Karpas-422 (cell line): ENCODE measurements around a stretch of chr17.

DNA sequence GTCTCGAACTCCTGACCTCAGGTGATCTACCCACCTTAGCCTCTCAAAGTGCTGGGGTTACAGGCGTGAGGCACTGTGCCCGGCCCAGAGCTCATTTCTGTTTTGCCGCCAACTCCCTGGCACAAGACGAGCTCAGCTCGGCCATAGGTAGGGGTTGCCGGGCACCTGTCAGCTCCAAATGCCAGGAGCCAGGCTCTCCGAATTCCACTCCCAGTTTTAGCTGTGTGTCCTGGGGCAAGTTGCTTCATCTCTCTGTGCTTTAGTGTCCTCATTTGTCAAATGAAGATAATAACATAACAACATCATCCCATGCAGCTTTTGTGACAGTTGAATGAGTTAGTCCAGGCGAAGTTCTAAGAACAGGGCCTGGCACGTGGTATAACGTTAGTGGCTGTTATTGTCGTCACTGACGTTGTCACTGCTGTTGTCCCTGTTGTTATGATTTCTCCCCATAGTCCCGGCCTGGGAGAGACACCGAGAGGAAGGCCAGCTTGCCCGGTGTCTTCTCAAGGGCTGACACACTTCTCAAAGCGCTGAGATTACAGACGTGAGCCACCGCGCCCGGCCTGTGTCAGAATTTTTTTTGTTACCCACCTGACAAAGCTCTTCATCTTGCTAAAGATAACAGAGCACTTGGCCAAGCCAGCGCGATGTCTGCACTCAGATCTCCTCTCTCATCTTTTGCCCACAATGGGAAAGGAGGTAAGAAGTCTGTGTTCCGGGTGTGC is 30.0 kb downstream of the ABR start:
- PRO-cap, result no peak
- RAMPAGE, long total RNA, result no peak

- PRO-cap, result no peak
- RAMPAGE, long total RNA, result no peak
Measured at GRCh38 chr17:1186716-1187763, 7.3 kb upstream of the ABR start.

- PRO-cap, result no peak
- RAMPAGE, long total RNA, result no peak
Measured at GRCh38 chr17:1279730-1280139, 273 bp downstream of the TRARG1 start.

- PRO-cap, result no peak
- RAMPAGE, long total RNA, result no peak
Measured at GRCh38 chr17:1605595-1606112, 23.0 kb downstream of the SLC43A2 start.

- PRO-cap, result no peak
- RAMPAGE, long total RNA, result no peak
Measured at GRCh38 chr17:1628090-1628209, 684 bp downstream of the SLC43A2 start.

GRCh38 chr17:1661412-1662295 is 12.0 kb upstream of the RILP start:
- PRO-cap, result no peak
- RAMPAGE, long total RNA, result no peak

GRCh38 chr17:1669348-1669876 is 15.3 kb downstream of the PRPF8 start:
- PRO-cap, result no peak
- RAMPAGE, long total RNA, result no peak

DNA sequence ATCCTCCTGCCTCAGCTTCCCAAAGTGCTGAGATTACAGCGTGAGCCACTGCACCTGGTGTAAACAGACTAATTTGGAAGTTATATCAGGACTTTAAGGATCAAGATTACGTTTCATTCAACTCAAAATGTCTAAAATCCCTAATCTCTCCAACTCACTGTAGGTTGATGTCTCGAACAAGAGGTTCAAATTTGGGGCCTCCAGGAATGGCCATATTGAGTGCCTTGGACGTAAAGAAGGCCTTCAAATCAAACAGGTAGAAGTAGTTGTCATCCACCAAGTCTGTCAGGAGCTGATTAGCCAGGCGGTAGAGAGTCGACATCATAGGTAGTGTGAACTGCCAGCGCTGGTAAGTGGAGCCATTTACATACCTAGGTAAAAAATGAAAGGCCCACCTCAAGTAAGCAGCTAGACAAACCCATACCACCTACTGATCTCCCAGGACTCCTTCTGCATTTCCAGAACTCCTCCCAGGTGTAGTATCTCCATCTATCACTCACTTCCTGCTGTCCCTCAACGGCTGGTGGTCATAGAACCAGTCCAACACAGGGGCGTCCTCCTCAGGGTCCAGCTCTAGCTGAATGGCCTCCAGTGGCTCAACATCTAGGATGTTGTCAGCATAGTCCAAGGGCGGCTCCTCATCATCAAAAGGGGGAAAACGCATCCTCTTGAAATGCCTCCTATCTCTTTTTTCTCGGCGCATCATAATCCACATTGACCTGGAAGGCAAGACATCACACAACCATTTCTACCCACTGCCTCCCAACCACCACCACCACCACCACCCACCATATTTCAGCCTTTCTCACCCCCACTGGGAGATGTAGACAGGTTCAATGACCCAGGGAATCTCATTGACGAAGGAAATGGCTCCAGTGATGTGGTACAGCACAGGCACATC is 3.1 kb downstream of the PRPF8 start:
- PRO-cap, result no peak
- RAMPAGE, long total RNA, result no peak

DNA sequence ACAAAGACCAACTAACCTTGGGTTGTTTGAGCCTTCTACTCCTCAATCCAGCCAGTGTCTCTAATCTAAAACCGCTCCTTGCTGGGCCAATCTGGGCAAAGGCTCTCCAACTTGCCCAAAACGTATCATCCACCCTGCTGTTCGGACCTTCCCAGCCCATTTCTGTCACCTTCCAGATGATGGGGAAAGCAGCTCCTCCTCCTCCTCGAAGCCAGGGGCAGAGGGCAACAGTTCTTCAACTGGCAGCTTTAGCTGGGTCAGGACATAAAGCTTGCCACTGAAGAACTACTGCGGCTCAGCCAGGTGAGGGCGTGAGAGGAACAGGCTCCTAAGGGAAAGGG is 3.5 kb upstream of the TLCD2 start:
- PRO-cap, result no peak
- RAMPAGE, long total RNA, result no peak

DNA sequence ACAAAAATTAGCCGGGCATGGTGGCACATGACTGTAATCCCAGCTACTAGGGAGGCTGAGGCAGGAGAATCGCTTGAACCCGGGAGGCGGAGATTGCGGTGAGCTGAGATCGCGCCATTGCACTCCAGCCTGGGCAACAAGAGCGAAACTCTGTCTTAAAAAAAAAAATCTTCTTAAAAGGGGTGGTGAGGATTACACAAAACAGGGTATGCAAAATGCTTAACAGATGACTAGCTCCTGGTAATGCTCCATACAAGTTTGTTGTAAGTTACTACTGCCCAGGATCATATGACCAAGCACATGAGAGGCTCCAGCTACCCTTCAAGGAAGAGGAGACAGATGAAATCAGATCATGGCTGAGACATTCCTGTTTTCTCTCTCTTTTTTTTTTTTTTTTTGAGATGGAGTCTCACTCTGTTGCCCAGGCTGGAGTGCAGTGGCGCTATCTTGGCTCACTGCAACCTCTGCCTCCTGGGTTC is 2.5 kb upstream of the WDR81 start:
- PRO-cap, result no peak
- RAMPAGE, long total RNA, result no peak

GRCh38 chr17:1730669-1731370 is 6.3 kb downstream of the WDR81 start:
- PRO-cap, result no peak
- RAMPAGE, long total RNA, result no peak

DNA sequence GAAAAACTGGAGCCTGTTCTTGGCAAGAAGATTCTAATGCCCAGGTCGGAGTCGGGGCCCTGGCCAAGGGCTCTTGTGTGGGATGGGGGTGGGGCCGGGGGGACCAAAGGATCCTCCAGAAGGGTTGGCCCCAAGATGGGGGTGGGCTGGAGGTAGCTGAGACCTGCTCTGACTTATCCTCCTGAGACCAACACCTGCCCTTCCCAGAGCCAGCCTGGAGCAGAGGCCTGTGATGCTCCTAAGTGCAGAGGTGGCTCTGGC is 292 bp downstream of the SERPINF2 start:
- PRO-cap, result no peak
- RAMPAGE, long total RNA, result no peak

GRCh38 chr17:1746766-1747658 is 4.3 kb downstream of the SERPINF2 start:
- PRO-cap, result no peak
- RAMPAGE, long total RNA, result no peak

- PRO-cap, result no peak
- RAMPAGE, long total RNA, result no peak
Measured at GRCh38 chr17:1796862-1797211, 32.9 kb downstream of the SMYD4 start.

DNA sequence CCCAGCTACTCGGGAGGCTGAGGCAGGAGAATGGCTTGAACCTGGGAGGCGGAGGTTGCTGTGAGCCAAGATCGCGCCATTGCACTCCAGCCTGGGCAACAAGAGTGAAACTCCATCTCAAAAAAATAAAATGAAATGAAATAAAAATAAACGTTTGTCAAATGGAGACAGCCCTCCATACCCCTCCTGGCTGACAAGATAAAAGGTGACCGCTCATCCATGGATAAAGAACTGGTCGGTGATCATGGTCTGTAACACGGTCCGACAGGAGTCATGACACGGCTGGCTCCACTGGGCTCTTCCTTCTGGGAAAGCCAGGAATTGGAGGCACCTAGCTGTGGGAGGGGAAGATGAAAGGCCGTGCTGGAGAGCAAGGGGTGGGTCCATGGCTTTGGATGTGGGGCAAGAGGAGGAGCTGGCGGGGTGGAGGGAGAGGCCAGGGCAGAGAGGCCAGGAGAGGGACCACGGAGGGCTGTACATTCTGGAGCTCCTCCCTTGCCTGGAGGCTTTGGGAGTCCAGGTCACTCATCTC is 13.9 kb downstream of the RTN4RL1 start:
- PRO-cap, result no peak
- RAMPAGE, long total RNA, result no peak

GRCh38 chr17:2011665-2012248 is 13.4 kb downstream of the RTN4RL1 start:
- PRO-cap, result no peak
- RAMPAGE, long total RNA, result no peak

DNA sequence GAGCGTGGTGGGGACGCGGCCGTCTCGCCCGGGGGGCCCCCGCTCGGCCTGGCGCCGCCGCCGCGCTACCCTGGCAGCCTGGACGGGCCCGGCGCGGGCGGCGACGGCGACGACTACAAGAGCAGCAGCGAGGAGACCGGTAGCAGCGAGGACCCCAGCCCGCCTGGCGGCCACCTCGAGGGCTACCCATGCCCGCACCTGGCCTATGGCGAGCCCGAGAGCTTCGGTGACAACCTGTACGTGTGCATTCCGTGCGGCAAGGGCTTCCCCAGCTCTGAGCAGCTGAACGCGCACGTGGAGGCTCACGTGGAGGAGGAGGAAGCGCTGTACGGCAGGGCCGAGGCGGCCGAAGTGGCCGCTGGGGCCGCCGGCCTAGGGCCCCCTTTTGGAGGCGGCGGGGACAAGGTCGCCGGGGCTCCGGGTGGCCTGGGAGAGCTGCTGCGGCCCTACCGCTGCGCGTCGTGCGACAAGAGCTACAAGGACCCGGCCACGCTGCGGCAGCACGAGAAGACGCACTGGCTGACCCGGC is 2.9 kb downstream of the HIC1 start:
- PRO-cap, result no peak
- RAMPAGE, long total RNA, result no peak

GRCh38 chr17:2063104-2063813 is 8.4 kb downstream of the HIC1 start:
- PRO-cap, result no peak
- RAMPAGE, long total RNA, result no peak

DNA sequence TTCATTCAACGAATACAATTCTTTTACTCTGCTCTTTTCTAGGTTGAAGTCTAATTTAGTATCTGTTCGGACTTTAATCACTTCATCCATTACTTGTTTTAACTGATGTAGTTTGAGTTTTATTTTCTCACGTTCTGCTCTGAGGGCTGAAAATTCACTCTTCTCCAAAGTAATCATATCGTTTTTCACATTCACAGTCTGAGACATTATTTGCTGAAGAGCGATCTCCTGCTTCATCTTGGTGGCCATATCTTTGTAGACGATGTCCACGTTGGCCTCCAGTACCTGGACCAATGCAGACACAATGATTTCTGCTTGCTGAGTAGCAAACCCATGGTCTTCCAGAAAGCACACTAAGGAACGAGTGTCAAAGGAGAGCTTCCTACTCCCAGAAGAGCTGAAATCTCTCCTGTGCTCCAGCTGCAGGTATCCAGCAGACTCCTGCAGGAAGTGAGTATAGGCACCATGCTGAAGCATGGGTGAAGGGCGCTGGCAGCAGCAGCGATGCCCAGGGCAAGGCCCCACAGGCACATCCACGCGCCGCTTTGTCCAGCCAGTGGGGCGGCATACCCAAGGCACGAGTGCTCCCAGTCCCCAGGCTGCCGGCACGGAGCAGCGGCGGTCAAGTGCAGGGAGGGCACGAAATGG is 72.9 kb downstream of the HIC1 start:
- PRO-cap, result no peak
- RAMPAGE, long total RNA, result no peak

GRCh38 chr17:2190989-2191750 is 112.4 kb downstream of the SMG6 start:
- PRO-cap, result no peak
- RAMPAGE, long total RNA, result no peak